Bronchial lymph node (tissue), 1 donor: ENCODE measurements around a stretch of chr14.

DNA sequence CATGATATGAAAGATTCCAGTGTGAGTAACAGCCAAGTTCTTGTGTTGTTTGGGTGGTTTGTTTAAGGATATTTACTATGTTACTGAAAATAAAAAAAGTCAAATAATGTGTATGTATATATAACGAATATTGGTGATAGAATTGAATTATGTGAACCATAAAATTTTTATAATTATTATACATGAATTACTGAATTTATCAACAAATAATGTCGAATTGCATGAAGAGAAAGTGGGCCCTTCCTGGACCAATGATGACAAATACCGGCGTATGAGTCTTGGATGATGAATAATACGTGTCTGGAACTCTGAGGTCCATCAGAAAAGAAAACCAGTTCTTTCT lies 65.2 kb upstream of the RTL1 start:
- PRO-cap: no peak

DNA sequence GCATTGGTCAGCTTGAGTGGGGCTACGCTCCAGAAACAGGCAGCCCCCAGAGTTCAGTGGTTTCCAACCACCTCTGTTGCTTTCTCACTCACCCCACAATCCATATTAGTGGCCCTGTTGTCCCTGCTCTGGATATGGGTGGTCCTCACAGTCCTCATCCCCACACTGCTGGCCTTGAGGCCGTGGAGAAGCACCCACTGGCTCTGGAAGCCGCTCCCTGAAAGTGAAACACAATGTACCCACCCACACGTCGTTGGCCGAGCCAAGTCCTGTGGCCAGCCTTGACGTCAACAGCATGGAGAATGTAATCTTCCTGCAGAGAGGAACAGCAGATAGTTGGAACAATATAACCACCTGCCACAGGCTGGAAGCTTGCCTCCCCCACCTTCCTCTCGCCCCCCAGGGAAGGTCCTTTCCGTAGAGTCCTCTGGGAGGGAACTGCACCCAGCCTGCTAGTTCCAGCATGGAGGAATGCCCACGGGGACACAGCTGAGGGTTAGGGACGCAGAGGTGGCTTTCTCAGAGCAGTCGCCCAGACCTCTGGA lies 351.9 kb upstream of the RTL1 start:
- PRO-cap: no peak

GRCh38 chr14:101475660-101475875 lies 285.9 kb upstream of the PPP2R5C start:
- PRO-cap: no peak

DNA sequence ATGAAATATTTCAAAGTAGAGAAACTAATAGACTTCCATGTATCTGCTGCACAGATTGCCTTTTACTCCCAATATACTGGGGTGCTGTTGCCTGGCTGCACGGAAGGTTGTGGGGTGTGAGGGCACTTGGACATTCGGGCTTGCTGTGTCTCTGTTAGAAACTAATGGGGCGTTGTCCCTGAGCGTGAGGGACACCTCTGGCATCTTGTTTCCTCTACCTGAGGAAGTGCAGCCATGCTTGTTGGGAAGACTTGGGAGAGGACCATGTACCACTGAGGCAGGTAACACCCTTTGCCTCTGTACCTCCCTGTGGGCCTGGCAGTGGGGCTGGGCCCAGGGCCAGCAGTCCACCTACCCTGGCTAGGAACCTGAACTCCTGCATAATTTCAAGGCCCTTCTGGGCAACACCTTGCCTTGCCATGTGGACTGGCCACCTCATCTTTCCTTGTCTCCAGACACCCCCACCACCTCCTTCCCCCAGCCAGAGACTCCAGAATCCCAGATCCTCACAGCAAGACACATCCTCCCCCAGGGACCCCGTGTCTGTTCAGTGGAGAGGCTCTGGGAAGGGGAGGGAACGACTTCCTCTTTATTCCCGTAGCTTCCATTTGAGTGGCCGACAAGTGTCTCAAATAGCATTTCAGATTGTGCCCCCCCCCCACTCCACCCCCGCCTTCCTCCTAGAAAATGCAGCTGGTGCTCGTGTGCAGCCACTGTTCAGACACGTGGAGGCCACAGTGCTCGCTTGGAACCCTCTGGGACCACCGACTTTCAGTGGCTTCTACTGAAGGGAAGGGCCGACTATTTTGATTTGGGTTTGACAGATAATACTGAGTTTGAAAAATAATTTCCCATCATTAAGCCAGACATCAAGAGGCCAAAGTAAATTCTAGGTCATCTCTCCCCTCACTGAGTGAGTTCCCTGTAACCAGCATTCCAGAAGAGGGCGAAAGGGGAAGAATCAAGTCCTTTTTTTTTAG lies 14.2 kb downstream of the PPP2R5C start:
- PRO-cap: unidirectional peak, plus-strand start at position 713 of the sequence

DNA sequence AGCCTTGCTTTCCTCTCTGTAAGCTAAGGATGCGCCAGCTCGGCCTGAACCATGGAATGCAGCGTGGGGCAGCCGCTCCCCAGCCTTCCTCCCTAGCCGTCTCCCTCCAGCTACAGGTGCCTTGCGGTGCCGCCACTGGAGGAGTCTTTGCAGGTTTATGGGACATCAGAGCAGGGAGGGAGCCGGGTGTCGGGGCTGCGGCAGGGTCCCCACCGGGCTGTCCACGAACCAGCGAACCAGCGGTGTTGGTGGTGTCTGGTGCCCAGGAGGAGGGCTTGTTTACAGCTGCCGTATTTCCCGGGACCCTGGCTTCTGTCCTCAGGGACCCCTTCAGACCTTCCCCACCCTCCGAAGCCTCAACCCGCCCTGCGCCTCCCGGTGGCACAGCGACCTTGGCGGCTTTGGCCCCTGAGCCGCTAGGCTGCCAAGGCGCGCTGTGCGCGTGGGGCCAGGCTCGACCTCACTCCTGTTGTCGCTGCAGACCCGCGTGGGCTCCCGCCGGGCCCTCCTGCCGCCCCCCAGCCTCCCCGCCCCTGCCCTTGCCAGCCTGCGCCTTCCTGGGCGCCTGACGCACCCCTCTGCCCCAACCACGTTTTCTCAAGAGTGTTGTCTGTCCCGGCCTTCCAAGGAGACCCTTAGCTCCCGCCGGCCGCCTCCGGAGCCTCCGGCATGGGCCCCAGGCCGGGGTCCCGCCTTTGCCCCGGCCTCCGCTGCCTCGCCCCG lies 19.6 kb downstream of the PPP2R5C start:
- PRO-cap: no peak

DNA sequence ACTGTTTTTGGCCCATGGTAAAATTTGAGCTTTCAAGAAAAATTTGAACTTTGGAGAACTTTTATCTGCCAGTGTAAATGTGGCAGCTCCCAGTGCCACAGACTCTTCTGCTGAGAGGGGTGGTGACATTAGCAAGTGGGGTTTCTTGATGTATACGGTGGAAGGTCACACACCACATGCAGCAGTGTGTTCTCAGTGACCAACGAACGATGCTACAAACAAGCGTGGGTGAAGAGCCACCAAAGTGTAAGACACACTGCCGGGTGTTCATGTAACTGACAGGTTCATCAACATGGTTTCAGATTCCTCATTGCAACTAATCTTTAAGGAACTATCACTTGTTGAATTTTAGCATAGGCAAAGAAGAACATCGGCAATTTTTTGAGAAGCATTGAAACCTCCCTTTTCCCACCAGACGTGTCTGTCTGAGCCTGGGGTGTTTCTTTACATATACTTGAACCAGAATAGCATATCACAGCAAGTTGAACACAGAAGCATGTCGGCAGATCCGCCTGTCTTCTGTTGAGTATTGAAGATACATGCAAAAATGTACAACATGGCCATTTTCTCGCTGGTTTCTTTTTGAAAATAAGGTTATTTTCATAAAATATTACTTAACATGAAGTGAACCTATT lies 58.8 kb downstream of the PPP2R5C start:
- PRO-cap: bidirectional peak, plus-strand start at position 217 of the sequence, minus-strand start at position 109 of the sequence

DNA sequence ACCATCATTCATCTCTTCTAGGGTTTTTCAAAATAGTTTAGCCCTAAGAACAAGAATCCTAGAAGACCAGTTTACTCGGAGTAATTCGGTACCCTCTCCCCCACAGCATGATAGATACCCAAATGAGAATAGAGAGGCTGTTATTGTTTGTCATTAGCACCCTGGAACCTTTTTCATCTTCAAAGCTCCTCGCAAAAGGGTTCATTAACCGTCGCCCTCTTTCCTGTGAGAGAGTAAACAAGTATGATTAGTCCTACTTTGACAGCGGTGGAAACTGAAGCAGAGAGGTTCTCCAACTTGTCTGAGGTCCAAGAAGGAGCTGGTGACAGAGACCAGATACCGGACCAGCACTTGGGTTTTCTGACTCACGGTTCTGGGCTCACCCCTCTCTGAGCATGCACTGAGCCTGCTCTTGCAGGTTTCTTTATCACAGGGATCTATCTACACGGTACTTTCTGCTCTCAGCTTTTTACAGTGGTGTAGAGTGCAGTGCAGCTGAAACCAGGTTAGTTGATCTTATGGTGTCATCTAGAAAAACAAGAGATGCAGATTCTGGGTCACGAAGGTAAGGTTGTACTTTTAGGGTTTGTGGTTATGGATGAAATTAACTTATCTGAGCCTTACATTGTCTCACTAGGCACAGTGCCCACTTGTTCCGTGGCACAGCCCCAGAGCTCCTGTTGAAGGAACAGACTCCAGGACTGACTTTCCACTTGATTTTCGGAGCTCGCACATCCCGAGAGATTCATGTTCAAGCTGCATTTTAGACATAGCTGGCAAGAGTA lies 62.1 kb downstream of the PPP2R5C start:
- PRO-cap: bidirectional peak, plus-strand start at position 250 of the sequence, minus-strand start at position 175 of the sequence; bidirectional peak, plus-strand start at position 474 of the sequence, minus-strand start at position 375 of the sequence

GRCh38 chr14:101835006-101835573 lies 73.6 kb downstream of the PPP2R5C start:
- PRO-cap: no peak

DNA sequence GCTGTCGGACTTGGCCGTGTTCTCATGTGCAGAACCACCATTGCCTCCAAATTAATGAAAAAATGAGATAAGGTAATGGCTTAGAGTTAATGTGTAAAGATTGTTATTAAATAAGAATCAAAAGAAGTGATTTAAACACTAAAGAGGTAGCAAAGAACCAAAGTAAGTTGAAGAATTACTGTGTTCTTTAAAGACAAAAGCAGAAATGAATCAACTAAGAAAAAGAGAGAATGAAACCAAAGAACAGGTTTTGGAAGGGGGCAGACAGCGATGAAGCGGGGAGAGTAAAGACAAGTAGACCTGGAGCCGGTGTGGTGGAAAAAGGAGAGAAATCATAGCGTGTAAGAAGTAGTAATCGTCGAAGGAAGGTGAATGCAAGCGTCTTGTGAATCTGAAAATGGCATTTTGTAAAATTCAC lies 76.4 kb downstream of the PPP2R5C start:
- PRO-cap: no peak

GRCh38 chr14:101839669-101840260 lies 78.3 kb downstream of the PPP2R5C start:
- PRO-cap: no peak

DNA sequence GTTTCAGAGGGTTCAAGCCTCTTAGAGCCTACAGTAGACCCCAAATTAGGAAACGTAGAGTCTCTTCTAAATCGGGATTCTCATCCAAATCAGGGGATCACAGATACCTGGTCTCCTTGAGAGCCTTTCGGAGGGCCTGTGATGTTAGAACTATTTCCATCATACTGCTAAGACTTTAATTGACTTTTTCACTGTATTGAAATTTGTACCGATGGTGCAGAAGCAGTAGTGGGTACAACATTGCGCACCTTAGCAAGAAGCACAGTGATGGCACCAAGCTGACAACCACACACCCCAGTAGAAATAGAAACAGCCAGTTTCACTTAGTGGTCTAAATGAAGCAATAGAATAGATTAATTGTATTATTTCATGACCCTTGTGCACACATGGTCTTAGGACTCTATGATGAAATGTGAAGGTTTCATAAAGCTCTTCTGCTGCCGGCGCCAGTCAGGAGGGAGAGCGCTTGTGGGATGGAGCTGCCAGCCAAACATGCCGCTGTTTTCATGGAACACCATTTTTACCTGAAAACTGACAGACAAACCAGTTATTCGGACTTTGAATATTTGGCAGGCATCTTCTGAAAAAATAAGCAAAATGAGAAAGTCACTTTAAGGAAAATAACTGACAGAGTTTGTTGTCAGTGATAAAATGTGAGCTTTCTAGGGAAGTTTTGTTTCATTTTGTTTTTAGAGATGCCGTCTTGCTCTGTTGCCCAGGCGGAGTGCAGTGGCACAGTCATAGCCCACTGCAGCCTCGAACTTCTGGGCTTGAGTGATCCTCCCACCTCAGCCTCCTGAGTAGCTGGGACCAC lies 99.9 kb downstream of the PPP2R5C start:
- PRO-cap: no peak

GRCh38 chr14:102029434-102030152 lies 57.3 kb downstream of the HSP90AA1 start:
- PRO-cap: no peak

DNA sequence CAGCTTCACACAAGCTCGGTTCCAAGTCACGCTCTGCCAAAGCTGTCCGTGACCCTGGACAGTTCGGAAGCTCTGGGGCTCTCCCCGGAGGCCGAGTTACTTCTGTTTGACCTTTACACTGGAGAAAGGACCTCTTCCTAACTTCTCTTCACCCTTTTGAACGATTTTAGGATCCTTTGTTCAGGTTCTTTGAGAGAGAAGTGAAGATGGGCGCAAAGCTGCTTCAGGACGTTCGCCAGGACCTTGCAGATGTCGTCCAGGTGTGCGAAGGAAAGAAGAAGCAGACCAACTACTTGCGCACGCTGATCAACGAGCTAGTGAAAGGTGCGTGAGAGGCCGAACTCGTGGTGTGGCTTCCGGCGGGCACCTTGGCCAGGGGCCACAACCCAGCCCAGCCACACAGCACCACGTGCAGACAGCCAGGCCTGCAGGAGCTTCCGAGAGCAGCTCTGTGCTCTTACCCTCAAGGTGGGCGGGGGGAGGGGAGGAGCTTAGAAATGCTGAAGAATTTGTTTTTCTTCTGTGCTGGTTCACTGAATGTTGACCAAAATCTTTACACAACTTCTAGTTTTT lies 38.4 kb downstream of the HSP90AA1 start:
- PRO-cap: no peak

DNA sequence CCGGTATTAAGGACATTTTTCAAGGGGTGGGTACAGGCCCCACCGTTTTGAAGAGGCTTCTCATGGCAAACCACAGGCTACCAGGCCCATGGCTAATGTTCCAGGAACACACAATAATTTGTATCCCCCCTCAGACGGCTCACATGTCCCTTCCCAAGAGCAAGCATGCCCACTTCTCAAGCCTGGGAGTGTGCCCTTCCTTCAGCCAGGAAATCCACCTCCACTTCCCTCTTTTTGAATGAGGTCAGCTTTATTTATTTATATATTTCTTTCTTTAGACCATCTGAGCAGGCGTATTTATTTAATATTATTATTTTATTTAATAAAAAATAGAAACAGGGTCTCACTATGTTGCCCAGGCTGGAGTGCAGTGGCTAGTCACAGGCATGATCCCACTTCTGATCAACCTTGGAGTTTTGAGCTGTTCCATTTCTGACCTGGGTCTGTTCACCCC lies 10.0 kb downstream of the HSP90AA1 start:
- PRO-cap: no peak

- PRO-cap: no peak
These were observed 5.0 kb upstream of the WDR20 start for GRCh38 chr14:102134637-102135253.

- PRO-cap: no peak
These were observed 4.1 kb downstream of the ANKRD9 start for GRCh38 chr14:102505204-102506158.

- PRO-cap: no peak
These were observed 2.0 kb upstream of the ANKRD9 start for GRCh38 chr14:102511463-102512010.

- PRO-cap: no peak
These were observed 26.2 kb downstream of the RCOR1 start for GRCh38 chr14:102618320-102619434.

DNA sequence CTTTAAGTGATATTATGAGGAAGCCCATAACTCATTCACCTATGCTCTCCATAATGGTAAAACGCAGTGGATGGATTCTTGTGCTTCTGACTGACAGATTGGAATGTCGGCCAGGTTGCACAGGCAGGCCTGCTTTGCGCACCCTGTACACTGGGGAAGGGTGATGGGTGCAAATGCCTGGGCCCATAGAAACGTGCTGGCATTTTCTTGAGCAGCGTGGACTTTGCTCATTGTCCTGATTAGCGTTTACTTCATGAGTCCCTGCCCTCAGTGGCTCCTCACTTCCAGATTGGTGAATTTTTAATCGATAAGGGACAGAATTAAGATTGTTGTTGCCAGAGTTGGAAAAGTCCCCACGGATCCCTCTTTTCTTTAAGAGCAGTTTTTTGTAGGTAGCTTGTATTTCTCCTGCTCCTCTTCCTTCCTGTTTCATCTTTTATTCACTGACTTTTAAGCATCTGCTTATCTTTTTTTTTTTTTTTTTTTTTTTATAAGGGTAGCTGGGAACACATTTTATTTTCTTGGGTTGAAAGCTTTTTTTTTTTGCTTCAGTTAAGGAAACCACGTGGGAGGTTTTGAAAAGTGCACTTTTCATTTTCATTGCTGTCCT lies 80.8 kb upstream of the TRAF3 start:
- PRO-cap: no peak

GRCh38 chr14:102822321-102822991 lies 45.2 kb downstream of the TRAF3 start:
- PRO-cap: no peak